Cardiac atrium fibroblast (primary cell): ENCODE measurements around a stretch of chr4.

GRCh38 chr4:75248880-75249531, 265.2 kb downstream of the RCHY1 start:
- RAMPAGE, long total RNA = no peak

GRCh38 chr4:75642058-75642594, 11.8 kb upstream of the CDKL2 start:
- RAMPAGE, long total RNA = no peak

DNA sequence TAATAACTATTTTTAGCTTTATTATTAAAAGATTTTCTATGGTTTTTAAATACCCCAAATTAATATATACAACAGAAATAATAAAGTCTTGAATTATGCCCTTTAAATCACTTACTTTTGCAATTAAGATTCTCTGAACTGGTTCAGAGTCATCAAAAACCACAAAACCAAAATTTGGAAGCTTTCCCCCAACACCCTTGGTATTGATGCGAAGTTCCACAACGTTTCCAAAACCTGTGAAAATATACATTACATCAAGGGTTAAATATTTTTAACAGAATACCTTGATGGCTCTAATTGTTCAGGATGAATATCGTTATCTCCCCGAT, 15.9 kb upstream of the CDKL2 start:
- RAMPAGE, long total RNA = no peak

- RAMPAGE, long total RNA = no peak
Measured at GRCh38 chr4:75671507-75672347, 1.5 kb downstream of the G3BP2 start.

DNA sequence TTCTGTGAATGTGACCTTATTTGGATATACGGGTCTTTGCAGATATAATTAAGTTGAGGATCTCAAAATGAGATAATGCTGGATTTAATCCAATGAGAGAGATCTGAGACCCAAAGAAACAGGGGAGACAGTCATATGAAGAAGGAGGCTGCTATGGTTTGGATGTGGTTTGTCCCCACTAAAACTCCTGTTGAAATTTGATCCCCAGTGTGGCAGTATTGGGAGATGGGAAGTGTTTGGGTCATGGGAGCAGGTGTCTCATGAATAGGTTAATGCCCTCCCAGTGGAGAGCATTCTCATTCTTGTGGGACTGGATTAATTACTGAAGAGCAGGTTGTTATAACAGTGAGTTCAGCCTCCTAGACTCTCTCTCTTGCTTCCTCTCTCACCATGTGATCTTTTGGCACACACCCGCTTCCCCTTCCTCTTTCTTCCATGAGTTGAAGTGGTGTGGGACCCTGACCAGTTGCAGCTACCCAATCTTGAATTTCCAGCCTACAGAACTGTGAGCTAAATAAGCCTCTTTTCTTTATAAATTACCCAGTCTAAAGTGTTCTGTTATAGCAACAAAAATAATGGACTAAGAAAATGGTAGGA, 70.3 kb downstream of the PPEF2 start:
- RAMPAGE, long total RNA = no peak

DNA sequence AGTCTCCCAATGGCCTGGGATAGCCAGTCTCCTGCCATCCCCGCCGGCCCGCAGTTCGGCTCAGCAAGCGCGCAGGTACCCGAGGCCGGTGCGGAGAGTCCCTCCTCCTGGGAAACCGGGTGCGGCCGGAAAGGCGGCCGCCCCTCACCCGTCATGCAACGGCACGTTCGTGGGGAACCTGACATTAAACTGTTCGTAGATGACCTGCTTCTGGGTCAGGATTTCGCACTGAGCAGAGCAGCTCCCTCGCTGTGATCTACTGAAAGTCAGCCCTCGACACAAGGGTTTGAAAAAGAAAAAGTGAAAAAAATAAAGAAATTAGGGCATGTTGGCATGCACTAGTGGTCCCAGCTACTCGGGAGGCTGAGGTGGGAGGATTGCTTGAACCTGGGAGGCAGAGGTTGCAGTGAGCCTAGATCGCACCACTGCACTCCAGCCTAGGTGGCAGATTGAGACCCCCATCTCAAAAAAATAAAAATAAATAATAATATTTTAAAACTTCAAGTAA, 15.9 kb downstream of the PPEF2 start:
- RAMPAGE, long total RNA = no peak

DNA sequence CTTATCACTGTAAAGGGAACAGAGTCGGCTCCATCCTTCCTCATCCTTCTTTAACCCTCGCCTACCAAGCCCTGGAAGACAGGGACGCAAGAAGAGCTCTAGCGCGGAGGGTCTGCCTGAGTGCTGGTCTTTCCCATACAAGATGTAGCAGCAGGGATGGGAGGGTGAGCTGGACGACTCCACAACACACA, 513 bp downstream of the SCARB2 start:
- RAMPAGE, long total RNA = no peak

DNA sequence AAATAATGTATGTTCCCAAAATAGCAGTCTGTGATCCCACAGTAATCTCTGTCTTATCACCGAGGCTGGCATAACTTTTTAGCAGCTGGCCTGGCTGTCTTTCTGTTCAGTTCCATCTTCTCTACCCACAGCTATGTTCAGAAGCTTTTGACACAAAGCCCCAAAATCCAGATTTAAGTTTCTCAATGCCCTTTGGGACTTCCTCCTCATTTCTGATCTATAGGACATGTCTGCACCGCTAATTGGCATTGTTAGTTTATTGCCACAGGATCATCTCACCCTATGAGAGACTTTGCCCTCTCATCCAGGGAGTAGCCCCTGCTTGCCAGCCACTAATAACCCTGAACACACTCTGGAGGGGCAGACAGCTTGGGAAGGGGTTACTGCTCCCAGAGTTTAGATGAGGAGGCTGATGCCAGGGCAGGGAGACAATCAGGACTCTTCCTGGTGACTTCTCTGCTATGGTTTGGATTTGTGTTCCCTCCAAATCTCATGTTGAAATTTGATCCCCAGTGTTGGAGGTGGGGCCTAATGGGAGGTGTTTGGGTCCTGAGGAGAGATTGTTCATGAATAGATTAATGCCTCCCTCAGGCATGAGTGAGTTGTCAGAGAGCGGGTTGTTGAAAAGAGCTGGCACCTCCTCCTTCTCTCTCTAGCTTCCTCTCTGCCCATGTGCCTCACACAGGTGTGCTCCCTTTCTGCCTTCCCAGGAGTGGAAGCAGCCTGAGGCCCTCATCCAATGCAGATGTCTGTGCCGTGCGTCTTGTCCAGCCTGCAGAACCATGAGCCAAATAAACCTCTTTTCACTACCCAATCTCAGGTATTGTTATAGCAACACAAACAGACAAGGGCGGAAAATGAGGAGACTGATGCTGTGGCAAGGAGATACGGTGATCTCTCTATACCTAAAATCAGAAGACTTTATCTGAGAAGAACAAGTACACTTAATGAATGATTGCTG, 3.5 kb upstream of the SCARB2 start:
- RAMPAGE, long total RNA = no peak

- RAMPAGE, long total RNA = no peak
Measured at GRCh38 chr4:76277623-76278019, 26.1 kb downstream of the FAM47E start.

DNA sequence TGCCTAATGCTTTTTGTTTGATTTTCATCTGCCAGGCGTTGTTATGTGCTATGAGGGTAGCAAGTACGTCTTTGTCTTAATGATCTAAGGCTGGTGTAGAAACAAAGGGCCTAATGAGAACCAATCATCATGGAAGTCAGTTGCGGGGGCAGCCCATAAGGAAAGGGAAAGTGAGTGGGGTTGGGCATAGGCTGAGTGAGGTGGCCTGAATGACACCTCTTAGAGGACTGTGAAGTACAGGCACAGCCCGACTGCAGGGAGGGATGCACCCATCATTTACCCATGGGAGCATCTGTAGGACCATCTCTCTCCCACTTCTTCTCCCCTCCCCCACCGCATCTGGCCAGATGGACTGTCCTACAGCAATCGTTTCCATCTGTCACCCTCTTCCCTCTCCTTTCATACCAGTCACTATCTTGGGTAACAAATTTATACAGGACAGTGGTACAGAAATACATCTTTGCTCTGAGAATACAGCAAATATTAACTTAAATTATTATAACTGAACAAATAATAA, 4.1 kb downstream of the STBD1 start:
- RAMPAGE, long total RNA = no peak

DNA sequence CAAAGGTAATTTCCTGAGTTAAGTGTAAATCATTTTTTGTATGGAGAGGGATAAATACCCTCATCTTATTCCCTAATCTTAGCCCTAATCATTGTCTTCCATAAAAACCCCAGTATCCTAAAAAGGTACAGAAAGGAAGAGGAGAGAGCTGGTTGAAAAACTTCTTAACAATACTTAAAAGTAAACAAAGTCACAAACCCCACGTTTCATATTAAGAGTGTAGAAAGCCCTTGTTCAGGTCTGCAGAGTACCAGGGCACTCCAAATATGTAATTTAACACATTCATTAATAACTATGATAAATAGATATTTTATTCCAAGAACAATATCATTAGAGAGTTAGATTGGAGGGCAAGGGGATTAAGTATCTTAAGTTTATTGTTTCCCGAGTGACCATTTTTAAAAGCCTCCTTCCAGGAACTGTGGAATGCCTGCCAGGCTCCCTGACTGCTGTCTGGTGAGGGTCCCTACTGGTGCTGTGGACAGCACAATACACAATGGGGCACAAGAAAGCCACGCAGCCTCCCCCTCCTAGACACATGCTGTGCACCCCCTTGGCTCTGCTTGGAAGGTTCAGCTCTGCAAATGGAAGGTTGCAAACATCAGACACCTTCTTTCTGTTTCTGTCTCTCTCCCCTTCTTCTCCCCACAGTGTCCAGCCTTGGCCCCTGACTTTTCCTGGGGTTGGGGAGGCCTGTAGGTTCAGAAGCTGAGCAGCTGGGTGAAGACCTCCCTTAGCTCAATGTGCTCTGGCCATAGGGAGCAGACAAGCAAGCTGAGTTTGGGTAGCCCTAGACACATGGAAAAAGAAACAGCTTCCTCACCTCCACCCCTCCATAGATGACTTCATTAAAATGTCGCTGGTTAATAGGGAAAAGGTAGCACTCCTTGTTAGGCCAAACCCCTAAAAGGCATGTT, 153.2 kb downstream of the SHROOM3 start:
- RAMPAGE, long total RNA = no peak

GRCh38 chr4:76682962-76683407, 215.0 kb downstream of the SOWAHB start:
- RAMPAGE, long total RNA = no peak

DNA sequence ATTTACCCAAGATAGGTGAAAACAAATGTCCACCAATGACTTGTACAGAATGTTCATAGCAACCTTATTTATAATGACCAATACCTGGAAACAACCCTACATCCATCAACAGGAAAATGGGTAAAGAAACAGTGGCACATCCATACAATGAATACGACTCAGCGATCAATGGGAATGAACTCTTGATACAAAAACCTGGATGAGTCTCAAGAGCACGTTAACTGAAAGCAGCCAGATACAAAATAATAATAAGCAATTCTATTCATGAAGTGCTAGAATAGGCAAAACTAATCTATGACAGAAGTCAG, 205.5 kb downstream of the SOWAHB start:
- RAMPAGE, long total RNA = no peak

- RAMPAGE, long total RNA = no peak
Measured at GRCh38 chr4:76709406-76710079, 188.4 kb downstream of the SOWAHB start.

- RAMPAGE, long total RNA = no peak
Measured at GRCh38 chr4:76739031-76740156, 158.6 kb downstream of the SOWAHB start.

GRCh38 chr4:76811566-76811862, 86.4 kb downstream of the SOWAHB start:
- RAMPAGE, long total RNA = no peak

DNA sequence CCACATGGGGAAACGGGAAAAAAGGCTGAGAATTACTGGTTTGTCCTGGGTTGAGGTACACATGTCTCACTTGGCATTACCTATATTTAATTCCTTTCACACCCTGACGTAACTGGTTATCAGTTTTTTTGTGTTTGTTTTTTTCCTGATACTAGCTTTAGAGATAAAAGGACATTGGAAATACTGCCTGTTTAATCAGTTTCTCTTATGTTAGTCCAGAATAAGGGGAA, 12.9 kb downstream of the SEPTIN11 start:
- RAMPAGE, long total RNA = no peak

- RAMPAGE, long total RNA = no peak
Measured at GRCh38 chr4:76964202-76964426, 14.6 kb downstream of the SEPTIN11 start.

DNA sequence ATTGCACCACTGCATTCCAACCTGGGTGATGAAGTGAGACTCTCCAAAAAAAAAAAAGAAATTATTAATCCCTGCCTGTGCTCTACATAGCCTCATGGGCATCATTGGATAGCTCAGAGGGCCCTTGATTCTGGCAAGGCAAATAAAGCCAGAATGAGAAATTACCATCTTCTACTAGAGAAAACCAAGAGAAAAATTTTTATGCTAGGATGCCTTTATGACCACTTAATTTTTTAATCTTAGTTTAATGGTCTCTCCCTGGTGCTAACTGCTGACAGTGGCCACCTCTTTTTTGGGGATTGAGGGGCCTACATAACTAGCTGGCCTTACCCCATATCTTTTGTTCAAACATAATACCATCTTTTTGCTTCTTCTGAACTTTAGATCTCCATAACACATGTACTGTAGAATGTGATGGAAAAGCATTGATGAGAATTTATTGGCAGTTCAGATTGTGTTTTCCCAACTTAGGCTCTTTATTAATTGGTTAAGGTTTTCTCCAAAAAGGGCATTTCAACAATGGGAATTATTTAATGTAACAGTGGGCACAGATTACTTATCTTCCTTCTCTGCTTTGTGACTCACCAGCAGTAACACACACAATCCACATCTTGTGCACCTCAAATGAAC, 38.4 kb downstream of the CCNI start:
- RAMPAGE, long total RNA = no peak

DNA sequence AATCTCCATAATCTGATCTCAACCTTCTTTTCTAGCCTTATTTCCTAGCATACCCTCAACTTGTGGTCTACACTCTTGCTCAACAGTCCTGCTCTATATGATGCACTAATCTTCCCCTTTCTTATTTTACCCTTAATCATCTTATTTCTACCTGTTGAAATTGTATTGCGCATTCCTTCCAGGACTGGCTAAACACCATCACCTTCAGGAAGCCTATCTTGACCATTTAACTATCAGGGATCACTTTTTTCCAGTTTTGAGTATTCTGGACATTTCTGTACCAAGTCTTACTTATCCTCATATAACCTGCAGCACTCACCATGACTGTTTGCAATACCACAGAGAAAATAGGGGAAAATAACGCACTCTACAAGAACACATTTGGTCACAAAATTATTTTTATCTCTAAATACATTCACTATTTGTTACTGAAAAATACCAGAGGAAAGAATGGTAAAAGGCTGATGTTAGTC, 25.7 kb downstream of the CCNI start:
- RAMPAGE, long total RNA = no peak